HepG2 (cell line): ENCODE measurements around the gene CABP1.

- RRBS, 2 experiments, result no CpG with 5 or more reads among the region's 6 CpGs
CAGE:
- cytosol, long polyA minus RNA, result no peak
- cytosol, long polyA plus RNA, result no peak
- long polyA plus RNA, result no peak
- nucleus, long polyA minus RNA, result no peak
- nucleus, long polyA plus RNA, result start-site peak on the plus strand at chr12:120316915-120316987, 7 and 11 reads in 2 replicates
Measured at GRCh38 chr12:120316811-120317105, 10.8 kb downstream of the PLA2G1B start.

- RRBS, 2 experiments, result 80 to 84% methylated on average over 9 to 10 of the region's 37 CpGs
CAGE:
- cytosol, long polyA minus RNA, result no peak
- cytosol, long polyA plus RNA, result no peak
- long polyA plus RNA, result no peak
- nucleus, long polyA minus RNA, result no peak
- nucleus, long polyA plus RNA, result no peak
Measured at GRCh38 chr12:120397594-120398373, 28.8 kb upstream of the MSI1 start.

GRCh38 chr12:120449225-120449468 lies 2.9 kb downstream of the GATC start:
- RRBS, 2 experiments, result no CpG with 5 or more reads among the region's 3 CpGs
CAGE:
- cytosol, long polyA minus RNA, result no peak
- cytosol, long polyA plus RNA, result no peak
- long polyA plus RNA, result no peak
- nucleus, long polyA minus RNA, result no peak
- nucleus, long polyA plus RNA, result no peak

- RRBS, 2 experiments, result no CpG with 5 or more reads among the region's 15 CpGs
CAGE:
- cytosol, long polyA minus RNA, result no peak
- cytosol, long polyA plus RNA, result no peak
- long polyA plus RNA, result no peak
- nucleus, long polyA minus RNA, result no peak
- nucleus, long polyA plus RNA, result no peak
Measured at GRCh38 chr12:120454865-120455628, 8.8 kb downstream of the GATC start.

GRCh38 chr12:120465458-120465984 lies 4.0 kb downstream of the SRSF9 start:
- RRBS, 2 experiments, result no CpG with 5 or more reads among the region's 8 CpGs
CAGE:
- cytosol, long polyA minus RNA, result no peak
- cytosol, long polyA plus RNA, result no peak
- long polyA plus RNA, result no peak
- nucleus, long polyA minus RNA, result no peak
- nucleus, long polyA plus RNA, result no peak

GRCh38 chr12:120468273-120468863 lies 1.2 kb downstream of the SRSF9 start:
- RRBS, 2 experiments, result 1 to 2% methylated on average over 4 of the region's 24 CpGs
CAGE:
- cytosol, long polyA minus RNA, result no peak
- cytosol, long polyA plus RNA, result no peak
- long polyA plus RNA, result no peak
- nucleus, long polyA minus RNA, result no peak
- nucleus, long polyA plus RNA, result no peak

DNA sequence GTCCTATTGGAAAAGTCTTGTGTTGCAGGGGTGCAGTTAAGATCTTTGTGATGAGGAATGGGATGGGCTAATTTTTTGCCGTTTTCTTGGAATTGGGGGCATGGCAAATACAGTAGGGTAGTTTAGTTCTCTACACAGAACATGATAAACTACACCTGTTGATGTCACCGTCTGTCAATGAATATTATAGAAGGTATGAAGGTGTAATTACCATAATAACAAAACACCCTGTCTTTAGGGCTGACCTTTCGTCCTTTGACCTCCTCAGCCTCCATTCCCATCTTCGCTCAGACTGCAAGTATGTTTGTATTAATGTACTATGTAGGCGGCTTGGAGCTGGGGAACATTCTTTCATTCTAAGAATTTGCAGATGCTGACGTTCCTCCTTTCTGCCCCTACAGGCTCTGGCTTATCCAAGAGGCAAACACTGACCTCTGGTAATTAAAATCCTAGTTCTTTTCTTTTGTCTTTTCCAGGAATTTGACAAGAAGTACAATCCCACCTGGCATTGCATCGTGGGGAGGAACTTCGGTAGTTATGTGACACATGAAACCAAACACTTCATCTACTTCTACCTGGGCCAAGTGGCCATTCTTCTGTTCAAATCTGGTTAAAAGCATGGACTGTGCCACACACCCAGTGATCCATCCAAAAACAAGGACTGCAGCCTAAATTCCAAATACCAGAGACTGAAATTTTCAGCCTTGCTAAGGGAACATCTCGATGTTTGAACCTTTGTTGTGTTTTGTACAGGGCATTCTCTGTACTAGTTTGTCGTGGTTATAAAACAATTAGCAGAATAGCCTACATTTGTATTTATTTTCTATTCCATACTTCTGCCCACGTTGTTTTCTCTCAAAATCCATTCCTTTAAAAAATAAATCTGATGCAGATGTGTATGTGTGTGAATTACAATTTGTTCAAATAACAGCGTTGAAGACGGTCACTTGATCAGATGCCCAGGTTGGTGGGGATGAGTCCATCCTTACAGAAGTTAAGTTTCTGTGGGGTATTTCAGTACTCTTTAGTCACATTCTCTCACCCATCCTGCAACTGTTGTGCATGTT lies 2.0 kb downstream of the DYNLL1 start:
- RRBS, 2 experiments, result no CpG with 5 or more reads among the region's 13 CpGs
CAGE:
- cytosol, long polyA minus RNA, result no peak
- cytosol, long polyA plus RNA, result no peak
- long polyA plus RNA, result no peak
- nucleus, long polyA minus RNA, result no peak
- nucleus, long polyA plus RNA, result no peak

DNA sequence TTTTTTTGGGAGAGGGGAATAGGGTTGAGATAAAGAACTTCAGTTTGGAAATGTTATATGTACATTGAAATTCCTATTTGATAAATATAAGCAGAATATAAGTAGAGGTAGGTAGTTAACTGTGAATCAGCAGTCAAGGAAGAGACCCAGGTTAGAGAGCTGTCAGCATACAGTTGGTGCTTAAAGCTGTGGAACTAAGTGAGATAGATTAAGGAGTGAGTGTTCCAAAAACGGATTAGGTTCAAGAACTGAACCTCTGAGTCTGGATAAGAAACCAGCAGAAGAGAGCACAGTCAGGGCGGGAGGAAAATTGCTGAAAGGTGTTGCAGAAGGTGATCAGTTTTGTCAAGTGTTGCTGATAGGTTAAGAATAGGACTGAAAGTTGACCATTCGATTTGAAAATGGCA lies 14.0 kb downstream of the RNF10 start:
- RRBS, 2 experiments, result no CpG with 5 or more reads among the region's 3 CpGs
CAGE:
- cytosol, long polyA minus RNA, result no peak
- cytosol, long polyA plus RNA, result no peak
- long polyA plus RNA, result no peak
- nucleus, long polyA minus RNA, result no peak
- nucleus, long polyA plus RNA, result no peak

GRCh38 chr12:120564913-120565305 lies 16.3 kb downstream of the POP5 start:
- RRBS, 2 experiments, result no CpG with 5 or more reads among the region's 3 CpGs
CAGE:
- cytosol, long polyA minus RNA, result no peak
- cytosol, long polyA plus RNA, result no peak
- long polyA plus RNA, result no peak
- nucleus, long polyA minus RNA, result no peak
- nucleus, long polyA plus RNA, result no peak

DNA sequence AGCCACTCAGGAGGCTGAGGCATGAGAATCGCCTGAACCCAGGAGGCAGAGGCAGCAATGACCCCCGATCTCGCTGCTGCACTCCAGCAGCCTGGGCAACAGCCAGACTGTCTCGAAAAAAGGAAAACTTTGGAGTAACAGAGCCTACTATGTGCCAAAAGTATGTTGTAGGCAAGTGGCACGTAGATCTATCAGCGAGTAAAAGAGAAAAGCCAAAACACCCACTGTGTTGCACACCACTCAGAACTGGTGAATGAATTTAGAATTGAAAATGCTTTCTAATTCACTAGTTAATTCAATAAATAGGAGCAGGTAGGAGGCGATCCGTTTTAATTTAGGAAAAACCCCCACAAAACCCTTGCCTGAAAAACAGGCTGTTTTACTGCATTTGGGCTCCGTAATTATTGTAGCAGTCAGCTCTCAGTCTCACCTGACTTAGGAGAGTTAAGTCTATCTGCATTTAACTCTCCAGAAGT lies 1.0 kb downstream of the POP5 start:
- RRBS, 2 experiments, result no CpG with 5 or more reads among the region's 9 CpGs
CAGE:
- cytosol, long polyA minus RNA, result no peak
- cytosol, long polyA plus RNA, result no peak
- long polyA plus RNA, result no peak
- nucleus, long polyA minus RNA, result no peak
- nucleus, long polyA plus RNA, result no peak

DNA sequence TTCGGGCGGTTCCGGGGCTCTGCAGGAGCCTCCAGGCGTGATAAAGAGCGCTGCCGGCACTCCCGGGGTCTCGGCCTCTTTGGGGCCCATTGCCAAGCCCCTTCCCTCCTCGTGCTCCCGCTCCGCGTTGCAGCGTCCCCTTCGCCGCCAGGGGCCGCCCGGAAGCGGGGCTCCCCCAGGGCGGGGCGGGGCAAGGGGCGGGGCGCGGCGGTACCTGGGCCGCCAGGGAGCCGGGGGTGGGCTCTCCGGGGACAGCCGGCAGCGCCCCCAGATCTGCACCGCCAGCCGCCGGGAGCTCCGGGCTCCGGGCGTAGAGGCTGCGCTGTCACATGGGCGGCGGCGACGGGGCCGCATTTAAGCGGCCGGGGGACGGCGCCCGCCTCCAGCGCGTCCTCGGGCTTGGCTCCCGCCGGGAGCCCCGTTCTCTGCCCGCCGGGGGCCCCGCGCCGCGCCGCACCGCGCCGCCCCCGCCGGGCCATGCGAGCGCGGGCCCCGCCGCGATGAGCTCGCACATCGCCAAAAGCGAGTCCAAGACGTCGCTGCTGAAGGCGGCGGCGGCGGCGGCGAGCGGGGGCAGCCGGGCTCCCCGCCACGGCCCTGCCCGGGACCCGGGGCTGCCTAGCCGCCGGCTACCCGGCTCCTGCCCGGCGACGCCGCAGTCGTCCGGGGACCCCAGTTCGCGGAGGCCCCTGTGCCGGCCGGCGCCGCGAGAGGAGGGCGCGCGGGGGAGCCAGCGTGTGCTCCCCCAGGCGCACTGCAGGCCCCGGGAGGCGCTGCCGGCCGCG lies at the start of gene CABP1:
CABP1 (plus strand) TSS at position 270 of the 785 bp plus-strand sequence.
- RRBS, 2 experiments, result 2 to 3% methylated on average over 73 to 74 of the region's 113 CpGs
CAGE:
- cytosol, long polyA minus RNA, result no peak
- cytosol, long polyA plus RNA, result no peak
- long polyA plus RNA, result no peak
- nucleus, long polyA minus RNA, result no peak
- nucleus, long polyA plus RNA, result no peak

GRCh38 chr12:120688655-120689313 lies 1.8 kb downstream of the MLEC start:
- RRBS, 2 experiments, result no CpG with 5 or more reads among the region's 7 CpGs
CAGE:
- cytosol, long polyA minus RNA, result no peak
- cytosol, long polyA plus RNA, result no peak
- long polyA plus RNA, result no peak
- nucleus, long polyA minus RNA, result no peak
- nucleus, long polyA plus RNA, result no peak

DNA sequence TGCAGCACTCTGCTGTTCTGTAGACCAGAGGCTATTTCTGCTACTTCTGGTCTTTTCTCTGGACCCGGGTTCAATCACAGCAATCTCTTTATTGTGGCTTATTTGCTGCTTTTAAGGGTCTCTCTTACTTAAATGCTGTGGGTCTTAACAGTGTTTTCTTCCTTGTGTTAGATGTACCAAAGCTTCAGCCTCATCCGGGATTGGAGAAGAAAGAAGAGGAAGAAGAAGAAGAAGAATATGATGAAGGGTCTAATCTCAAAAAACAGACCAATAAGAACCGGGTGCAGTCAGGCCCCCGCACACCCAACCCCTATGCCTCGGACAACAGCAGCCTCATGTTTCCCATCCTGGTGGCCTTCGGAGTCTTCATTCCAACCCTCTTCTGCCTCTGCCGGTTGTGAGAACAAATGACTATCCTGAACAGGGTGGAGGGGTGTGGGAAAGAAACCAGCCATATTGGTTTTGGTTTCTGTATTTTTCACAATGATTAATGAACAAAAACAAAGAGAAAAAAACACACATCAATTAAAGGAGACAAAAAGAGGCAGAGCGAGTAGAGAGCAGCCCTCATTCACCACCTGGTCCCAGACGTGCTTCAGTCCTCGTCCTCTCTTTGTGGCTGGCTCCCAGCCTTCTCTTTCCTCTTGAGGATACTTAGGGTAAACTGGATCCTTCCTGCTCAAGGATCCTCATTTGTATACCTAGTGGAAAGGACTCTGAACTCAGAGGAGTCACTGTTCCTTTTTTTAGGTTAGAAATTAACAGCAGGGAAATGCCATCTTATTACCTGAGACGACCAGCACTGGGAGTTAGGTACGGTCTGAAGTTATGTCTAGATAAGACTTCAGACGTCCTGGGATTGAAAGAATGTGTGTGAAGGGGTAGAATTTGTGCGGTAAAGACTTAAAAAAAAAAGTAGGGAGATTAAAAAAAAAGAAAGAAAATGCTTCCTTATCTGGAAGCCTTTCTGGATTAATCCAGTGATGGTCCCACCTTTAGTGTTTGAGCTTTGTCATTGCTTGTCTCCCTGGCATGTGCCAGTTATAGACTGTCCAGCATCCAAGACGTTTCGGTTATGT lies 9.5 kb downstream of the MLEC start:
- RRBS, 2 experiments, result 93% methylated on average over 2 of the region's 16 CpGs; no CpG with 5 or more reads in 1 of the 2 experiments
CAGE:
- cytosol, long polyA minus RNA, result no peak
- cytosol, long polyA plus RNA, result no peak
- long polyA plus RNA, result no peak
- nucleus, long polyA minus RNA, result no peak
- nucleus, long polyA plus RNA, result no peak

DNA sequence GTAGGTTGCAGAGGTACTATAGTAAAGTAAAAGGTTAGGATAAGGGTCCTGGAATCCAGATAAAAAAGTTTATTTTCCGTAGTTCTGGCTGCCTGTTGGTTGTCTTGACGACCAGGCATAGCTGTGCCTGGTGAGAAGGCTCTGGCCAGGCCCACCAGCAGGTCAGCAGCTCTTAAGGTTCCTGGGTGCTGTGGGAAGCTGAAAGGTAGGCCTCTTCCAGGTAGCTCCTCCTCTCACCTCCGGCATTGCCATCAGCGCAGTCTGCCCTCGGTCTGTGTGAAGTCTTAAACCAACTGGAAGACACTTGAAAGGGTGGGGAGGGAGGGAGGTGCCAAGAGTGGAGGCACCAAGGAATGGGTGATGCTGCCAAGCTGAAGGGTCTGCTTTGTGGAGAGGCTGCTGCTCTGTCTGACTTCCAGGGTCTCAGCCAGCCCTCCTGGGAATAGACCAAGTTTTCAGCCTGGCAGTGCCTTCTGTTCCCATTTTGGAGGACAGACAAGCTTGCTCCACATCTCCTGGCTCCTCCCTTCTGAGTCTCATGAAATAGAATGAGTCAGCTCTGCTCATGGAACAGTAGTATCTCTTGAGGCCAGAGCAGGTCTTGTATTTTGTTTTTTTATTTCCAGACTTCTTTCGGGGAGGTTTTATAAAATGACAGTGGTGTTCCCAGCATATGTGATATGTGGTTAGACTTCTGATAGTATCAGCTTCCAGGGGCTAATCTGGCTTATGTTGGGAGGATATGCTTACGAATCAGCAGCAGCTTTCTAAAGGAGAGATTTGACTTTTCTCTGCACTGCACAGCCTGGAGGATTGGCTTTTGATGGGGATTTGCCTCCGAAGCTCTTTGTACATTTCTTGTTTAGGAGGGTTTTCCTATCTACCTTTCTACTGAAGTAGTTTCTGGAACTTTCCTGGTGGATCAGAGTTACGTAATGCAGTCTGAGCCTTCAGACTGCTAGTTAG lies 5.1 kb upstream of the ACADS start:
- RRBS, 2 experiments, result no CpG with 5 or more reads among the region's 9 CpGs
CAGE:
- cytosol, long polyA minus RNA, result no peak
- cytosol, long polyA plus RNA, result no peak
- long polyA plus RNA, result no peak
- nucleus, long polyA minus RNA, result no peak
- nucleus, long polyA plus RNA, result no peak

DNA sequence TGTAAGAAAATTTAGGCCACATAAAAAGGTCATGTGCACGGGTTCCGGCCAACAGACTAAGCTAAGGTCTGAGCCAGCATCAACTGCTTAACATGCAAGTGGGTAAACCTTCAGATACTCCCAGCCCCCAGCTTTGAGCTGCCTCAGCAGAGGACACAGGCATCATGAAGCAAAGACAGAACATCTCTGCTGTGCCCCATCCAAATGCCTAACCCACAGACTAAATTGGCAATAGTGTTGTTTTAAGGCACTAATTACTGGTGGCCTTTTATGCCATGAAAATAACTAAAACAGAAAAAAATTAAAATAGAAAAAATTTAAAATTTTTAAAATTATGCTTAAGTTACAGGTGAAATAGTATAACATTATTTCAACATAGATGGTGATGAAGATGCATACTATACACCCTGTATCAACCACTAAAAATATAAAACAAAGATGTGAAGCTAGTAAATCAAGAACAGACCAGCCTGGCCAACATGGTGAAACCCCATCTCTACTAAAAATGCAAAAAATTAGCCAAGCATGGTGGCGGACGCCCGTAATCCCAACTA lies 29.1 kb downstream of the SPPL3 start:
- RRBS, 2 experiments, result no CpG with 5 or more reads among the region's 5 CpGs
CAGE:
- cytosol, long polyA minus RNA, result no peak
- cytosol, long polyA plus RNA, result no peak
- long polyA plus RNA, result no peak
- nucleus, long polyA minus RNA, result start-site peak on the minus strand centred at position 342 of the sequence, 172 bp wide, 26 reads
- nucleus, long polyA plus RNA, result no peak

DNA sequence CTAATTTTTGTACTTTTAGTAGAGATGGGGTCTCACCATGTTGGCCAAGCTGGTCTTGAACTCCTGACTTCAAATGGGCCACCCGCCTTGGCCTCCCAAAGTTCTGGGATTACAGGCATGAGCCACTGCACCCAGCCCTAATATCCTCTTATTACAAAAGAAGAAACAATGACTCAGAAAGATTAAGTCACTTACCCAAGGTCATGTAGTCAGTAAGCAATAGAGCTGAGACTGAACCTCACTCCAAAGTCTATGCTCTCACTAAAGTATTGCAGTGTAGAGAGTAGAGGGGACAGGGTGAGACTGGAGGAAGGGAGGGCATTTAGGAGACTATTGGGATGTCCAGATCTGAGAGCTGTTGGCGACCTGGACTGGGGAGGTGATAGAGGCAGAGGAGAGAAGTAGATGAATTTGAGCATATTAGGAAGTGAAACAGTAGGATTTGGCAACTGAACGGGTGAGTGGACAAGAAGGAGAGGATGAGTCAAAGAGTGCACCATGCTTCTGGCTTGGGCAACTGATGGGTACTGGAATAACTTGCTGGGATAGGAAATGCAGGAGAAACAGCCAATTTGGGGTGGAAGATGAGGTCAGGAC lies 11.8 kb downstream of the P2RX7 start:
- RRBS, 2 experiments, result no CpG with 5 or more reads among the region's 3 CpGs
CAGE:
- cytosol, long polyA minus RNA, result no peak
- cytosol, long polyA plus RNA, result no peak
- long polyA plus RNA, result no peak
- nucleus, long polyA minus RNA, result no peak
- nucleus, long polyA plus RNA, result no peak

GRCh38 chr12:121230156-121230749 lies 20.3 kb downstream of the P2RX4 start:
- RRBS, 2 experiments, result no CpG with 5 or more reads among the region's 18 CpGs
CAGE:
- cytosol, long polyA minus RNA, result no peak
- cytosol, long polyA plus RNA, result no peak
- long polyA plus RNA, result no peak
- nucleus, long polyA minus RNA, result no peak
- nucleus, long polyA plus RNA, result no peak

- RRBS, 2 experiments, result 2% methylated on average over 60 to 79 of the region's 145 CpGs
CAGE:
- cytosol, long polyA minus RNA, result start-site peak on the minus strand at chr12:121467265-121467399, 72 reads
- cytosol, long polyA plus RNA, result no peak
- long polyA plus RNA, result start-site peak on the minus strand at chr12:121467218-121467401, 69 and 33 reads in 2 replicates
- nucleus, long polyA minus RNA, result no peak
- nucleus, long polyA plus RNA, result no peak
Measured at GRCh38 chr12:121466855-121467819, 67.2 kb downstream of the RNF34 start.

GRCh38 chr12:121513670-121514609 lies 66.9 kb downstream of the KDM2B start:
- RRBS, 2 experiments, result no CpG with 5 or more reads among the region's 20 CpGs
CAGE:
- cytosol, long polyA minus RNA, result no peak
- cytosol, long polyA plus RNA, result no peak
- long polyA plus RNA, result no peak
- nucleus, long polyA minus RNA, result no peak
- nucleus, long polyA plus RNA, result no peak

DNA sequence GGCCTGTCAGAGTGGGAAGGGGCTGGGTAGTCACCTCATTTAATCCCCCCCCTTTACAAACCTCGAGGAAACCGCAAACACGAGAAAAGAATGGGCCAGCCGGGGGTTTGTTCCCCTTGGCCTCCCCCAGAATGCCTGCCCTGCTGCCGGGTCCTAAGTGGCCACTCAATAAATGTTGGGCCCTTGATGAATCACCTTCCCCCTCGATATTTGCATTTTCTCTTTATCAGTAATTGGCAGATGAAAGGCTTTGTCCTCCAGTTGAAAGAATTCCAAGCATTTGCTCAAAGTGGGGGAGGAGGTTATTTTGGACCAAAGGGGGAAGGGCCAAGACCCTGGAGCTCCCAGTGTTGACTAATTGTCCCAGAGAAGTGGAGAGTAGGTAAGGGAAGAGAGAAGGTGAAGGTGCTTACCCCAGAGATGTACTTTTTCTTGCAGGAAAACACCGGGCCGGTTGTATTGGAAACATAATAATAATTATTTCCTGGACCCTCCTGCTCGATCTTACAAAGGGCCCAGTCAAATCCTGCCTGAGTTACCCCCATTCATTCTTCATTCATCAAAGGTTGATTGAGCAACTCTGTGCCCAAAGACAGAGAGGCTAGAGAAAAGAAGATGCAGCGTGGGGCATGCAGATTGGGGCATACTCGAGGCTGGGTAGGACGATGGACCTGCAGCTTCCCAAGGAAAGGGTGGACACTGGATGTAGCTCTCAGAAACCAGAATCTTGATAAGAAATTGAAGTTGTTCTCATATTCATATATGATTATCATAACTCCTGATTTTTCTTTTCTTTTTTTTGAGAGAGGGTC lies 2.0 kb upstream of the KDM2B start:
- RRBS, 2 experiments, result 0 to 5% methylated on average over 2 of the region's 12 CpGs
CAGE:
- cytosol, long polyA minus RNA, result no peak
- cytosol, long polyA plus RNA, result no peak
- long polyA plus RNA, result no peak
- nucleus, long polyA minus RNA, result no peak
- nucleus, long polyA plus RNA, result no peak